ENCODE measurements around the genes FOXD4L3 and ENTREP1.

- RRBS, result no CpG with 5 or more reads among the region's 43 CpGs
Observed at GRCh38 chr9:65386622-65387257, 101.7 kb upstream of the FOXD4L5 start.

GRCh38 chr9:65877176-65877648 lies 140.3 kb downstream of the FOXD4L4 start:
- RRBS, result no CpG with 5 or more reads among the region's 5 CpGs

DNA sequence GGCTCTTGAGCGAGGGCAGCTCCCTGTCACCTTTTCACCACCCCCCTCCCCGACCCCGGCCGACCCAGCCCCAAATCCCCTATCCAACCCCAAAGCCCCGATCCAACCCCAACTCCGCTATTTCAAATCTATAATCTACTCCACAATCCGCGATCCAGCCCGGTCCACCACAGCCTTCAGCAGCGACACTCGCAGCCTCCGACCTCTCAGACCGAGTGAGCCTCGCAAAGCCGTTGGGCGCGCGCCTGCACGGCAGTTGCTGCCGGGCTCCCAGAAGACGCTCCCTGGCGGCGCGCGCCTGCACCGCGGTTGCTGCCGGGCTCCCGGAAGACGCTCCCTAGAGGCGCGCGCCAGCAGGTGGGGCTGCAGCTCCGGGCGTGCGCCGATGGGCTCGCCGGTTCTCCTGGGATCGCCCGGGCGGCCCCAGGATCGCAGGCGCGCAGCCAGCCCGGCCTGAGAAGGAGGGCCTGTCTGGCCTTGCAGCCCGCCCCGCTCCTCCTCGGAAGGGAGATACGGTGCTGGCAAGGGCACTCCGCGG lies 416.0 kb downstream of the FOXD4L4 start:
- RRBS, result no CpG with 5 or more reads among the region's 52 CpGs

- RRBS, result no CpG with 5 or more reads among the region's 32 CpGs
Observed at GRCh38 chr9:67859035-67859374, 274 bp downstream of the ANKRD20A1 start.

- RRBS, result no CpG with 5 or more reads among the region's 19 CpGs
Observed at GRCh38 chr9:68302523-68302988, at the start of gene FOXD4L3. Gene FOXD4L3 (plus strand): TSS chr9:68302867.

GRCh38 chr9:68515228-68516121 lies 25.2 kb downstream of the TMEM252 start:
- RRBS, result no CpG with 5 or more reads among the region's 5 CpGs

GRCh38 chr9:68894303-68894769 lies 114.5 kb downstream of the PABIR1 start:
- RRBS, result no CpG with 5 or more reads among the region's 11 CpGs

DNA sequence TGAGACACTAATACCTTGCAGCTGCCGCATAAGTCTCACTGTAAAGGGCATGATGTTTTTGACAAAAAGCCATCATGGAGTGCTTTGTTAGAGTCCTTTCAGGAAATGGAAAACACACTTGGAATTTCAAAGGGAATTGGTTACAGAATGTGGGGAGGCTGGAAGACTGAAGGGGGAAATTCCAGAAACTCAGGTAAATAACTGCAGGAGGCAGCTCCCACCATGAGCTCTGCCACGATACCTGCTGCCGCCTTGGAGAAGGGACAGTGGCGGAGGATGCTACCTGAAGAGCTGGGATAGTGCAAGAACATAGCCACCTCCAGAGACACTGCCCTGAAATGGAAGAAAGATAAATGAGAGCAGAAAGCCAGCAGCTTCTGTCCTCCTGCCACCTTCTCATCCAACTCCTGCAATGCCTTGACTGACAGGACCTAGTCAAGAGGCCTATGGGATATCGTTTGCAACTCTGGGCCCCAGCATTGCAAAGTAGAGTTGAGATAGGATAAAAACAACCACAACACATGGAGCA lies 66.8 kb downstream of the PRKACG start:
- RRBS, result no CpG with 5 or more reads among the region's 5 CpGs

DNA sequence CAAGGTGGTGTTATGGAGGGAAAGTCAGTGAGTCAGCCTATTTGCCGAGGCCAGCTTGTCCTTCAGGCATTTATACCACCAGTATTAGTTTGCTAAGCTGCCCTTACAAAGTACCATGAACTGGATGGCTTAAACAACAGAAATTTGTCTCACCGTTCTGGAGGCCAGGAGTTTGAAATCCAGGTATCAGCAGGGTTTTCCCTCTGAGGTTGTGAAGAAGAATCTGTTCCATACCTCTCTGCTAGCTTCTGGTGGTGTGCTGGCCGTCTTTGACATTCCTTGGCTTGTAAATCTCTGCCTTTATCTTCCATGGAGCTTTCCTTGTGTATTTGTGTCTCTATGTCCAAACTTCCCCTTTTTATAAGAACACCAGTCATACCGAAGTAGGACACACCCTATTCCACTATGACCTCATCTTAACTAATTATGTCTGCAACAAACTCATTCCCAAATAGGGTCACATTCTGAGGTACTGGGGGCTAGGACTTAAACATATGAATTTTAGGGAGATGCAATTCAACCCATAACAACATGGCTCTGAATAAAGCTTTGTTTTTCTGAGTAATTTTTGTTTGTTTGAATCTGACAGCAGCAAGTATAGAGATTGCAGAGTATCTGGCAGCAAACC lies 38.3 kb downstream of the PRKACG start:
- RRBS, result no CpG with 5 or more reads among the region's 4 CpGs

- RRBS, result 96% methylated on average over 18 of the region's 58 CpGs
Observed at GRCh38 chr9:69220658-69221406, 46.8 kb downstream of the TJP2 start.

GRCh38 chr9:69247786-69248611 lies 73.9 kb downstream of the TJP2 start:
- RRBS, result no CpG with 5 or more reads among the region's 30 CpGs

- RRBS, result no CpG with 5 or more reads among the region's 2 CpGs
Observed at GRCh38 chr9:69306950-69307264, 18.1 kb upstream of the ENTREP1 start.

- RRBS, result 8% methylated on average over 34 of the region's 98 CpGs
Observed at GRCh38 chr9:69324372-69325464, at the start of gene ENTREP1. Gene ENTREP1 (plus strand): TSS chr9:69325215.

- RRBS, result no CpG with 5 or more reads among the region's 1 CpG
Observed at GRCh38 chr9:69741285-69741570, 18.6 kb downstream of the PTAR1 start.

DNA sequence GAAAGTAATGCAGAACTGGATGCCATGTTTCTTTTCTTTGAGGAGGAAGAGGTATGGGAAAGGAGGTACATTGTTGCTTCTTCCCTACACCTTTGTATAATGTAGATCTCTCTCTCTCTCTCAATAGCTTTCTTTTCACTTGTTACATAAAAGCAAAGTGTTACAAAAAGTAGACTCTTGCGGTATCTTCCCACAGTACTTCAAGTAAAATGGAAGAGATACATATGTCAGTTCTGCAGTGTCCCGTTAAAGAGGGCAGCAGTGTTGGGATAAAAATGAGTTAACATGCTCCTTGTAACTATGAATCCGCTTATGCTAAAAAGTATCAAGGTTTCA lies 942 bp downstream of the PTAR1 start:
- RRBS, result no CpG with 5 or more reads among the region's 3 CpGs

DNA sequence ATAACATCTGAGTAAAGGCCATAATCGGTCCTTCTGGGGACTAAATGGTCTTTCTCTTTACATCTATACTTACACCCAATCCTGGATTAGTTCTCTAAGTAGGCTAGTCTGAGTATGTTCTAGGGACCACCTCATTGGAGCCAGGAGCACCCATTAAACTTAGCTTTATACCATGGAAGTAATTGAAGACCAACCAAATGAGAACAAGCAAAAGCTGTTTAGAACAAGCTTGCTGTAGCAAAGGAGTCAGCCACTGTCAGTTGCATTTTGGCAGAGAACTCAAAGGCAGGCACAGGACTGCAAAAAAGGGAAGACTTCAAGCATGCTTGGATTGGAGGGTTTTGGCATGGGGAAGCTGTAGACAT lies 14.9 kb upstream of the CFAP95 start:
- RRBS, result no CpG with 5 or more reads among the region's 1 CpG

DNA sequence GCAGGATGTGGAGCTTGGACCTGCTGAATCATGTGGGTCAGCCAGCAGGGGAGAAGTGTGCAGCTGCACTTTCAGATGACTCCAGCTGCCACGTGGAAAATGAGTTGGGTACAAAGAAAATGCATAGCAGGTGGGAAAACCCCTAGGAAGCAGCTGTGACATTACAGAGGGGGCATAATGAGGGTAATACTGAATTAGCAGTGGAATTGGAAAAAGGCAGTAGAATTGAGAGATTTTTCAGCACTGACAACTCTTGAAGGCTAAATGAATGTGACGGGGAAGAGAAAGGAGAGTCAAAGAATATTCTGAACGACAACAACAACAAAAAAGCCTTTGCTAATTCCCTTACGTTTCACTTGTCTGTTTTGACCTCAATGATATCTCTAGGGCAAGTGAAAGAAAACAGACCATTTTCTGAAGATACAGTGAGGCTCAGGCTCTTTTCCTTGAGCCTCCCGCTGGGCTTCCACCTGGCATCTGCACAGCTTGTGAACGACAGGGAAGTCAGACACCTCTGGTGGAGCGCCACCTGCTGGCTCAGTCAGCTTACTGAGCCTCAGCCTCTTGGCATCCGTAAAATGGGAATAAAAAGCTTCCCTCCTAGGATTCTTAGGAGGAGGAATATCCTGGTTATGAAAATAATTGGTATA lies 67.1 kb downstream of the MAMDC2 start:
- RRBS, result no CpG with 5 or more reads among the region's 8 CpGs

- RRBS, result no CpG with 5 or more reads among the region's 7 CpGs
Observed at GRCh38 chr9:70170213-70170704, 88.5 kb upstream of the SMC5 start.

- RRBS, result no CpG with 5 or more reads among the region's 26 CpGs
Observed at GRCh38 chr9:70258097-70258749, 555 bp upstream of the SMC5 start.

DNA sequence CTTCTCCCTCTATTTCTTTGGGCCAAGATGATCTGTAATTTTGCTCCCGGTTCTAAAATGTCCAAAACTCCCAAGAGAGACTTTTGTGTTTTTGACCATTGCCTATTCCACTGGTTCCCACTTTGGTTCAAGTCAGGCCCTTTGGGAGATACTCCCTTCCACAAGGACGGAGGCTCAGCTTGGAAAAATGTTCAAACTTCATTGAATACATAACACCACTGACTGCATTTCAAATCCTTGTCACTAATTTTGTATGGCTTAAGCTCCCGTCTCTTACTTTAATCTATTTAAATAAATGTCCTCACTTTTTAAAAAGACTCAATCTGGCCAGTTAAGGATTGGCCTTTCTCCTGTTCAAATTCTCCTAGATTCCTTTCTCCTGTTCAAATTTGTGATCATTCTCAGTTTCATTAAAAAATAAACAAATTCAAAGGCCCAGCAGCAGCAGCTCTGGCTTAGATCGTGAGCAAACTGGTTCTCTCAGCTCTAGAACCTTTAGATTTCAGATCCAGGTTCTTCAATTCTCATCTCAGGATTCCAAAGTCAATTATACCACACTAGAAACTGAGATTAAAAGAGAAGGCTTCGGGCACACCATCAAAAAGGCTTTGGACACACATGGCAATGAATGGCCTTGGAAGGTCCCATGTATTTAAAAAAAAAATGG lies 9.2 kb downstream of the KLF9 start:
- RRBS, result no CpG with 5 or more reads among the region's 5 CpGs

Measured in GM12892 (cell line).